Thoracic aorta endothelial cell (primary cell): Measurements from ENCODE around the gene PKN2.

GRCh38 chr1:87335002-87335776 is 6.5 kb downstream of the LMO4 start:
- CAGE, long polyA plus RNA: no peak

DNA sequence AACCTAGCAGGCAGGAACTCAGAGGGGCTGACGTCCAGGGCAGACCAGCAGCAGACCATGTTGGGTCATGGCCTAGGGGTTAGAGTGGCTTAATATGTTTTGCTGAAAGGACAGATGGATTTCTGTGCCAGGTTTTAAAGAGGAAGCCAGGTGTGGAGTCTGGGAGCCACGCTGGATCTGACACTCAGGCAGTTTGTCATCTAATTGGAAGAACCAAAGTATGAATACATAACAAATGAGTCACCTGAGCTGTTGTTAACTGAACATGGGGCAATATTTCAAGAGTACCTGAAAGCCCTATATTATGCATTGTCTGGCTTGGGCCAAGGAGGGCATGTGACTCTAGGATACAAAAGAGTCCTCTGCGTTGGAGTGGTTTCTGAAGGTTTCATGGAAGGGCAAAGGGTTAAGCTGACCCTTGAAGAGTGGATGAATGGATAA is 70.6 kb downstream of the LMO4 start:
- CAGE, long polyA plus RNA: no peak

- CAGE, long polyA plus RNA: no peak
Measured at GRCh38 chr1:87902864-87903313, 574.2 kb downstream of the LMO4 start.

DNA sequence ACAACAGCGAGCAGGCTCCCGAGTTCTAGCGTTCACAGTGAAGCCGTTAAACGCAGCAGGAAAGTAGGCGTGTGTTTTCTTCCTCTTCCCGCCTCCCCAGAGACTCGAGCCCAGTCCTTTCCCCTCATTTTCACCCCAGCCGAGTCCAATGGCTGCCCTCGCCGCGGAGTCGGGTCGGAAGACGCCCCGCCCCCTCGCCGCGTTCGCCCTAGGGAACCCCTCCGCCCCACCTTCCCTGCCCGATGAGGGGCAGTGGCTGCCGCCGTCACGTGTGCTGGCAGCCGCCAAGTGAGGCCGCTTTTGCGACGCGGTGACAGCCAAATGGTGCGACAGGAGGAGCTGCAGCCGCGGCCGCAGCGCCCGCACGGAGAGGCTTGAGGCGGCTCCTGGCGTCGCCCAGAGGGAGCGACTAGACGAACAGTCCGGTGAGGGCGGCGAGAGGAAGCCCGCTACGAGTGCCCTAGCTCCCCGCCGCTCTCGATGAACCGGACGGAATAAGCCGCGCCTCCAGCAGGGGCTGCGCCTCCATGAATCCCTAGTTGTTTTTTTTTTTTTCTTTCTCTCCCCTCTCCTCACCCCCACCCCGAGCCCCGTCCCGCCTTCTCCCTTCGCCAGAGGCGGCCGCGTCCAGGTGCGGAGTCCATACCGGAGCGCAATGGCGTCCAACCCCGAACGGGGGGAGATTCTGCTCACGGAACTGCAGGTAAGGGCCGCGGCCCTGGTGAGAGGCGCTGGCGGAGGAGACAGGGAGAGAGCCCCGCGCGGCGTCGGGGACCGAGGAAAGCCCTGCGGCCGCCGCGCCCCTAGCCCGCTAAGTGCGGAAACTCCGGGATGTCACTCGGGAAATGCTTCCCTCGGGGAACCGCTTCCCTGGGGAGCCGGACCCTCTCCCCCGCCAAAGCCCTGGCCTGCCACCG is at the start of gene PKN2:
PKN2 (plus strand) TSS at position 348 of the 917 bp plus-strand sequence.
- CAGE, long polyA plus RNA: no peak

GRCh38 chr1:89023072-89023574 is 457 bp upstream of the GBP3 start:
- CAGE, long polyA plus RNA: no peak

GRCh38 chr1:89045224-89045665 is 19.8 kb downstream of the GBP1 start:
- CAGE, long polyA plus RNA: no peak

DNA sequence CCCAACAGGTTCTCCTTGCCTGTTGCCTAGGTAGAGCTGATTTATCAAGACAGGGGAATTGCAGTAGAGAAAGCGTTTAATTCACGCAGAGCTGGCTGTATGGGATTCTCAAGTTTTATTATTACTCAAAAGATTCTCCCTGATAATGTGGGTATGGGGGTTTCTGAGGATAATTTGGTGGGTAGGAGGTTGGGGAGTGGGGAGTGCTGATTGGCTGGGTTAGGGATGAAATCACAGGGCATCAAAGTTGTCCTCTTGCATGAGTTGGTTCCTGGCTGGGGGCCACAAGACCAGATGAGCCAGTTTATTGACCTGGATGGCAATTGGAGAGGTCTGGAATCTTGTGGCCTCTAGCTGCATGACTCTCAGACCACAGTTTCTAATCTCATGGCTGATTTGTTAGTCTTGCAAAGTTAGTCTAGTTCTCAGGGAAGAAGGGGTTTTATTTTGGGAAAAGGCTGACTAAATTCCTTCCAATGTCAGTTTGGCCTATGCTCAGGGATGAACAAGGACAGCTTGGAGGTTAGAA is 3.2 kb upstream of the GBP1 start:
- CAGE, long polyA plus RNA: no peak

GRCh38 chr1:89311793-89312238 is 39.2 kb upstream of the GBP5 start:
- CAGE, long polyA plus RNA: no peak

DNA sequence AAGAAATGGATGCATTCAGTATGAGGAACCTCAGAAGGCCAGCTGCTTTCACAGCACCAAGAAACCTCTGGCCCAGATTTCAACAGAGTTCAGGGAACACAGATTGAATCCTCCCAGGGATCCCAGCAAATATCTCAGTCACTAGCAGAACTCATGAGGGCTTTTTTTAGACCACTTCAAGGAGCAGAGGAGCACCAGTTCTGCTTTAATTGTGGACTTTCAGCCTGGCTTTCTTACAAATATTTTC is 6.5 kb upstream of the LRRC8B start:
- CAGE, long polyA plus RNA: no peak

- CAGE, long polyA plus RNA: no peak
Measured at GRCh38 chr1:89587492-89588629, 45.1 kb upstream of the LRRC8C start.

- CAGE, long polyA plus RNA: no peak
Measured at GRCh38 chr1:89762648-89763297, 58.1 kb upstream of the LRRC8D start.

GRCh38 chr1:89852663-89853458 is 32.0 kb downstream of the LRRC8D start:
- CAGE, long polyA plus RNA: no peak

DNA sequence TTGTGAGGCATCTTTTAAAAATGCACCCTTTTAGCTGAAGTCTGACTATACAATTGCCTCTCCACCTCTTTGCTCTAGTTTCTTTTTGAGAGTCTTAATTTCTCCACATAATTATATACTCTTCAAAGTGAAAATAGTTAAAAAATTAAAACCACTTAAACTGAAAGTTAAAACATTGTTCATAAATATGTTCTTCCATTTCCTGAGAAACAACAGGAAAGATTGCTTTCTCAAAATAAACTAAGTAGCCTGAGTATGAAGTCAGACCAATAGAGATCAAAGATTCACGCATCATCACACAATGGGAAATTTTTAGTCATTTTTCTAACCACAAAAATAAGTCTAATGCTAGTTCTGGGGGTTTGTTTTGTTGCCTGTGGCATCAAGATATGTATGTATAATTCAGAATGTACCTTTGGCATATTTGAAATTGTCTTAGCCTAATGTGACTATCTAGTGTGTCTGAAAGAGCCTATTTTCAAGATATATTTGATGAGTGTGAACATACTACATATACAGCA is 34.8 kb downstream of the LRRC8D start:
- CAGE, long polyA plus RNA: no peak

- CAGE, long polyA plus RNA: no peak
Measured at GRCh38 chr1:89872072-89872636, 51.3 kb downstream of the LRRC8D start.

GRCh38 chr1:89991019-89991626 is 3.8 kb upstream of the ZNF326 start:
- CAGE, long polyA plus RNA: no peak

DNA sequence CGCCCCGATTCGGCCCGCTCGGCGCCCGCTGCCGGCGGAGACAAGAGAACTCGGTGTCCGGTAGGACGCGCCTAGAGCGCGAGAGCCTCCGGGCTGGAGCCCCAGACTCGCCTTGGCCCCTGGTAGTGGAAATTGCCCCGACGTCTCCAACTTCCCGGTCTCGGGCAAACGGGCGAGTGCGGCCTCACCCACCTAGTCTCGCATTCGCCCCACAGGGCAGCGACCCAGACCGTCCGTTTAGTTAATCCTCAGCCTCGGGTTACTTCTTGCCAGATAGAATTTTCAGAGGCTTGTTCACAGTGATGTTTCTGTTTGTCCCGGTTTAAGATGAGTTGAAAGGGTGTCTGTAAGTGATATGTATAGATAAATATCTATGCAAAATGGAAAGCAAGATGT is 531 bp downstream of the ZNF326 start:
- CAGE, long polyA plus RNA: no peak

- CAGE, long polyA plus RNA: no peak
Measured at GRCh38 chr1:90657575-90658135, 59.4 kb downstream of the BARHL2 start.

- CAGE, long polyA plus RNA: no peak
Measured at GRCh38 chr1:90955370-90956105, 66.3 kb downstream of the ZNF644 start.

- CAGE, long polyA plus RNA: no peak
Measured at GRCh38 chr1:91014455-91015493, 7.1 kb downstream of the ZNF644 start.

- CAGE, long polyA plus RNA: no peak
Measured at GRCh38 chr1:91017241-91017553, 4.6 kb downstream of the ZNF644 start.